ENCODE data around the genes ALDH9A1 and FAM78B.

GRCh38 chr1:162631488-162631916, 762 bp upstream of the DDR2 start:
- PRO-cap, 2 experiments, result no peak in any of the 2 experiments

DNA sequence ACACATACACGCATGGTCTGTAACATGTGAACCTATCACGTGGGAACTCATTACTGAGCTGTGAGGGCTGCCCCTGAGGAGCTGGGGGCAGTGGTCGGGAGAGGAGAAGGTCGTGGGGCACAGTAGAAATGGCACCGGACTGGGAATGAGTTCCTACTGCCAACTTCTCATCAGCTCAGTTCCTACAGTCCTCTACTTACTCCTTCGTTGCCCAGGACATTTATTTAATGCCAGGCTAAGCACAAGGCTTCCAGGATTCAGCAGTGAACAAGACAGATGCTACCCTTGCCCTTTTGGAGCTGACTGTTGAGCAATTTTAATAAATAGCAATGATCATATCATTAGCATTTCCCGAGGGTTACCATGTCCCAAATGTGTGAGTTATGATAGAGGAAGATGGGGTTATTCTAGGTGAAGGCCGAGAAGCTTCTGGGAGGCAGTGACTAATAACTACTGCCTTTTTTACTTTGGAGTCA, 38.9 kb downstream of the DDR2 start:
- PRO-cap, 2 experiments, result no peak in any of the 2 experiments

DNA sequence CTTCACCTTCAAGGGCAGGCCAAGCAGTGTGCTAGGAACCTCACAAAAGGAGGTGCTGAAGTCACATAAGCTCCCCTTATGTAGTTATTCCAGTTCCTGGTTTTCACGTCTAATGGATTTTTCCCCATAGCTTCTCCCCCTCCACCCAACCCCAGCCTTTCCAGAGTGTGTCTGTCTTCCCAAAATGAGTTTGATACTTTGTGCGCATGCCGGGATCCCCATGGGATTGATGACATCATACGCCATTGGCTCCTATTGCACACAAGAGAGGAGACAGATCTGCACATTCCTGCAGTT, 71.4 kb downstream of the DDR2 start:
- PRO-cap, 2 experiments, result no peak in any of the 2 experiments

DNA sequence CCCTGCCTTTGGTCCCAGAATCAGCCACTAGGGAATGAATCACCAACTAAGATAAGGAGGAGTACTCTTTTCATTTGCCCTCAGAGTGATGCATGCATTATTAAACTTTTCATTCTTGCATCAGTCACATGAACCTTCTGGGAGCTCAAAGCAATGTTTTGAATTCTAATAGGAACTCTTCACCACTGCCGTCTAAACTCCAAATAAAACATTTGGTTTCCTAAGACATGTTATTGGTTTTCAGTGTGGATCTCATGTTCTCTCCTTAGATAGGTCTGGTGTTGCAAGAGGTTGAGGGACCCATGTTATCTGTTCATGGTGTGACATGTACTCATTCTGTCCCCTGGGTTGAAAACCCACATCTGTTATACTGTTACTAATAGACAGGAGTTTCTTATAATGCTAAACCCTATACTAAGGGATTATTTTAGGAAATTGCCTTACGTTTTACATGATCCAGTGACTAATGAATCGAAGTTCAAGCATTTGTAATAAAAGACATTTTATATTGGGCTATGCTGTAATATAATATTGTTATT, 17.8 kb upstream of the HSD17B7 start:
- PRO-cap, 2 experiments, result no peak in any of the 2 experiments

DNA sequence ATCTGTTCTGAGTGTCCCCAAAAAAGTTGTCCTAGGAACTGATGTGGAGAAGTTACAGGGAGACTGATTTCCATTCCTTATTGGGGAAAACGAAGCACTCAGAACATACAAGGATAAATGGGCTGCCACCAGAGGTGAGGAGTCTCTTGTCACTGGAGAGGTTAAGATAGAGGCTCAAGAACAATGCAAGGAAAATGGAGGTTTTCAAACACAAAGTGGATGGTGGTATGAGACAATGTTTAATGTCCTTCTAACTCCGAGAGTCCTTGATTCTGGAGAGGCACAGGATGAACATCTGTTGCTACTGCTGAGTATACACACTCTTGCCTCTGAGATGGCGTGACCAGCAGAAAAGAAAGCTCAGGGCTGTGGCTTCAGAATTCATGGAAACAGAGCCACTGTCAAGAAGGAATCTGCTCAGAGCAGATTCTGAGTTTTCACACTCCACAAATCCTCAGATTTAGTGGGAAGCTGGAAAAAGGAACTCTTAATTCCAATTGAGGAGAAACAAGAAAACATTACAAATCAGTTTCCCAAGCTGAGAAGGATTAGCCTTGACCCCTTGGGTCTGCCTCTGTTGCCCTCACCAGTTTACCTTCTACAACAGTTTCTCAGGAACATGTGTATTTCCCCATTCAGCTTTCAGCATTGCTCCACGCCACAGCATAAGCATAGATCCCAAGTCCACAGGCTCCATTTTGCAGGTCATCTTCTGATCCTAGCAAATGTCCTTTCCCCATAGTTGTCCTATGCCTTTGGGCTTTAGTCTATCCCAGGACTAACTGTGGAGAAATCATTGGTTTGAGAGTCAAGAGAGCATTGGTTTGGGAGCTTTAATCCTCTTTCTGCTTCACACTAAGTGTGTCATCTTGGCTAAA, 8.9 kb upstream of the HSD17B7 start:
- PRO-cap, 2 experiments, result no peak in any of the 2 experiments

DNA sequence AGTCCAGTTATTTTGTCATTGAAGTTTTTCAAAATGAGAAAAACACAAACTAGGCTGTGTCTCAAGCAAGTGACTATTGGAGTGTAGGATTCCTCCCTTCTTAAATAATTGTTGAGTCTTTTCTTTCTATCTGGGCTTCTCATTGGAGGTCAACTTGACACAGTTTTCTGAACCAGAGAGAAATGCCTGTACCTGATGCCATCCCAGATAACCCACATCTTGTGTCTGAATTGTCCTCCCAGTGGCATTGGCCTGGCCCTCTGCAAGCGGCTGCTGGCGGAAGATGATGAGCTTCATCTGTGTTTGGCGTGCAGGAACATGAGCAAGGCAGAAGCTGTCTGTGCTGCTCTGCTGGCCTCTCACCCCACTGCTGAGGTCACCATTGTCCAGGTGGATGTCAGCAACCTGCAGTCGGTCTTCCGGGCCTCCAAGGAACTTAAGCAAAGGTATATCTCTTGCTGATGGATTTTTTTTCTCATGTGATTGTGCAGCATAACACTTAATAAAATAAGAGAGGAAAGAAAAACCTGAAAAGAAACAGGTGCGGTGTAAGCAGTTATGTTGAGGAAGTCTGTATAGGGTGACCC, 2.0 kb downstream of the HSD17B7 start:
- PRO-cap, 2 experiments, result peak in 2 of 2 experiments; most common plus-strand start position 300 of the sequence (in 2); most common minus-strand start position 209 of the sequence (in 1)

GRCh38 chr1:164356639-164356894, 202.4 kb upstream of the PBX1 start:
- PRO-cap, 2 experiments, result no peak in any of the 2 experiments

GRCh38 chr1:164591974-164592684, 33.1 kb downstream of the PBX1 start:
- PRO-cap, 2 experiments, result no peak in any of the 2 experiments

DNA sequence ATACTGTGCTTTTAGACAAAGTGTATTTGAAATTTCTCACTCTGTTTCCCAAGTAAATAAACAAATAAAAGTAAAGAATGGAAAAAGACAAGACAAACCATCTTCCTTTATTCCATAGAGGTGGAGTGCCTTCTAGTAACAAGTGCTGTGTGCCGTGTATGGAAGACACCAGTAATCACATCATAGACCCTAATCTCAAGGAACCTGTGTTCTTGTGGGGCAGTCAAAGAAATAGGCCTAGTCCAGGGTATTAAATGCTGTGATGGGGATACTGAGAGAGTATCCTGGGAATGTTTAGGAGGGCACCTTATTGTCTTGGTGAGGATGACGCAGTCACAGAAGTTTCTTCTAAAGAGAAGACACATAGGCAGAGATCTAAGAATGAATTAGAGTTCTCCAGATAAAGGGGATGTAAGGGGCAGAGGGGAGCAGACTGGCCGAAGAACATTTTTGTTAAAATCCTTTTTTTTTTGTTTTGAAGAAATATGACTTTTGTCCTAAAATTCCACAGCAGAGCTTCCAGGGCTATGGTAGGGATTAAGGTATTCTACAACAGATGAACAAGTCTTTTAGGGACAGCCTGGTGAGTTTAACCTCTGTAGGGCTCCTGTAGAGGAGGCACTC, 46.0 kb downstream of the PBX1 start:
- PRO-cap, 2 experiments, result no peak in any of the 2 experiments

GRCh38 chr1:164707750-164708520, 149.0 kb downstream of the PBX1 start:
- PRO-cap, 2 experiments, result no peak in any of the 2 experiments

GRCh38 chr1:164734433-164735309, 175.7 kb downstream of the PBX1 start:
- PRO-cap, 2 experiments, result no peak in any of the 2 experiments

DNA sequence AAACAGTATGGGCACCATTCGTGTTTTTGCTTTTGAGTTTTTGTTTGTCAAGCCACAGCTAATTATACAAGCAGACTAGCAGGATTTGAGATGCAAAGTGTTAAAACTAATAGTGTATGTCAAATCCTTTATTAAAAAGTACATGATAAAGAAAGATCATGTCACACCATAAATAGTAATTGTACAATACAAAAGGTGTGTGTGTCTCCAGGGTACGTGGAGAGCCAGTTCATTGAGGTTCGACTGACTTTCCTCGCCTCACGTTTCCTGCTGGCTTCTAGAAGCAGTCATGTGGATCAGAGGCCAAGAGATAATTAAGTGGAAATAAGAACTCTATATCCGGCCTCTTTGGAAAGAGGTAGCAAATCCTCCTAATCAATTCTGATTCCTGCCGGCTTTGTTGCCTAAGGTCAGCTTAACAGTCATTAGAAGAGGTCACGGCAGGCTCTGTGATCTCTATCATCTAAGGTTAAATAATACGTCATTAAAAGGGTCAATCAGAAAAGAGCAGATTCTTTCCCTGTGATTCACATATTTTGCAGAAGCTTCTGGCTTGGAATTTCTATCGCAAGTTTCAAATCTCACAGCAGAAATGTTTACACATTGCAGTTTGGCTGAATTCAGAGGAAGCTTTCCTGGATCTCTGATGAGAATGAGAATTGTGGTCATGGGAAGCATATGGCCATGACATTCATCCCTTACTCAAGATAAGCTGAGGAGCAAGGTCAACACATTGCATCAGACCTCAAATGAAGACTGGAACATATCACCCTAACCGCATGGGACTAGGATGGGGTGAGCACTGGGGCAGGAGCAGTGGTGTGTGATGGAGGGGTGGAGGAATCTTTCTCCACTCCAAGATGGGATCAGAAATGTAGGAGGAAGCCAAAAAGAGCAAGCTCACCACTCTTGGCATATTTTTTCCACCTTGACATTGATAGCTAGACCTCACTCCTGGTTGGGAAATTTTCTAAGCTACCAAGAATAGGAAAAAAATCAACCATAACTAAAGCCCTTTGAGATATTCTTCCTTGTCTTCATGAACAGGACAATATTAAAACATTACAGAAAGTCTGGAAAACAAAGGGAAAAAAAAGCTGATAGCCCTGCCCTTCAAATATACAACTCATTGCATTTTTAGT, 189.4 kb downstream of the PBX1 start:
- PRO-cap, 2 experiments, result peak in 2 of 2 experiments; most common plus-strand start position 780 of the sequence (in 1); most common minus-strand start position 269 of the sequence (in 1)

DNA sequence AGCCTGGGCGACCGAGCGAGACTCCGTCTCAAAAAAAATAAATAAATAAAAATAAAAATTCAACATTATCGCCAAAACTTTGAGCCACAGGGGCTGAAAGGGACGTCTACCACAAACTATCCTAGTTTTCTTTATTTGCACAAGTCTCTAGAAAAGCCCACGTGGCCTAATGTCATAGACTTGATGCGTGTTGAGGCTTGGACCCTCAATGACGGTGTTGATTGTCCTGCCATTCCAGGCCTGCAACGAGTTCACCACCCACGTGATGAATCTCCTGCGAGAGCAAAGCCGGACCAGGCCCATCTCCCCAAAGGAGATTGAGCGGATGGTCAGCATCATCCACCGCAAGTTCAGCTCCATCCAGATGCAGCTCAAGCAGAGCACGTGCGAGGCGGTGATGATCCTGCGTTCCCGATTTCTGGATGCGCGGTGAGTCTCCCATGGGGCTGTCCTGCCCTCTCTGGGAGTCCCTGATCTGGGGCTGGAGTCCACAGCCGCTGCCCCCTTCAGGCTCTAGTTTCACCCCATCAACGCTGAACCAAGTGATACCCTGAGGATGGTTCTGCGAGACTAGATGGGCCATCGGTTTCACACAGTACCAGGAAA, 240.6 kb downstream of the PBX1 start:
- PRO-cap, 2 experiments, result no peak in any of the 2 experiments

DNA sequence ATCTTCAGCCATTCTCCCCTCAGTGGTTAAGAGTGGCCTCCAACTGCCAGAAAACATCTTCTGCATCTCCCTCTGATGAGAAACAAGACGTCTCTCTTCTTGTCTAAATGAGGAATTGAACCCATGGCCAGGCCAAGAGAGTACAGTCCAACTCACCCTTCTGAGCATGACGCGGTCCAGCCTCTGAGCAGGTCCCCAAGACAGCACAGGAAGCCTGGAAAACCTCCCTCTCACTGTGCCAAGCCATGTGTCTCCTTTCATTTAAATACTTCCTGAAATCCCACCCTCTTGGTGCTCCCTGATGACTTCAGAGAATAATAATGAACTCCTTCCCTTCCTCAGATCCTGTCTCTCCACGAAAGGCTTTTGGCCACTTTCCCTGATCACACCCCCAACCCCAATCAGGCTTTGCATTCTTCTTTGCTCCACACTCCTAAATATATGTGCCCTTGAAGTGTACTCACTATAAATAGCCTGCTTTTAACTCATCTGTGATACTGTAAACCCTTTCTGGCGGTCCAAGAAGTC, 16.3 kb upstream of the LRRC52 start:
- PRO-cap, 2 experiments, result no peak in any of the 2 experiments

DNA sequence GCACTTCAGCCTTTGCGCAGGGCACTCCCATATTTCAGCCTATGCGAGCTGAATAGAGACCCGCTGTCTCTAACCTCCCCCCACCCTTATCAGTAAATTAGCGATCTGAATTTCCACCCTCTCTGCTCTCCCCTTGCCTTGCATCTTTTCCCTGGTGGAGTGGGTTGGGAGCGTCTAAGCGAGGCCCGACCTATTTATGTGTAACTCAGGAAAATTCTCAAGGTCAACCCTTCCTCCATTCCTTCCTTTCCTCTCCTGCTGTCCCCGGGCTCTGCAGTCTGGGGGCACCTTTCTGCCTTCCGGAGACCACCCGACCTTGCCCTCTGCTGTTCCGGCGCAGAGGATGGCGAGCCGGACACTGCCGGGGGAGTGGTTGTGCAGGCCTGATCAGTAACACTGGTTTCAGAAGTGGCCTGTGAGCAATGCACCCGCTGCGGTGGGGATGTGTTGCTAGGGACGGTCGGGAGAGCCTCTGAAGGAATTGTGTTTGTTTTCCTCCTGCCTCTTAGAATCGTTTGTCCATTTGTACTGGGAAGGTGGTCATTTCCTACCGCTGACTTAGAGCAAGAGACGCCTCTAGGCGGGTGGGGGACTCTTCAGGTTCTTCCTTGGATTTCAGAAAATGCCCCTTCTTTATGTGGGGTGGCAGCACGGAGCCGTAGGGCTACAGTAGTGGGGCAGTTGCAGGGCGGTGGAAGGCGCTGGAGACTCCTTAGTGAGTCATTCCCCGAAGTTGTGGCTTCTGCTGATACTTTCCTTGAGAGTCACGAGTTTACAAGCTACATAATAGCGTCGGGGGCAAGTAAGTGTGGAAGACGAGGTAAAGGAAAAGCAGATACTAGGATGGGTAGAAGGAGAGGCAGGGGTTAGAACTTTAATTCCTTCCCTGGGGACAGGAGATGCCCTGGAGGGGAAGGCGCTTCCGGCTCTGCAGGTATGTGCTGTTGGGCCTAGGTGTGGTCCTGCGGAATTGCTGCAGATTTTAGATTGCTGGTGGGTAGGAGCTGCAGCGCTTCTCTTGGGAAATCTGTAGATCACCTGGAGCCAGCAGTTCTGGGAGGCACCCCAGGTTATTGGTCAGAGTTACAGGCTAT, 654 bp downstream of the MGST3 start:
- PRO-cap, 2 experiments, result no peak in any of the 2 experiments

GRCh38 chr1:165697858-165698989, at the start of gene ALDH9A1:
TSS of gene ALDH9A1 (minus strand) at chr1:165698562.
- PRO-cap, 2 experiments, result peak in 2 of 2 experiments; most common plus-strand start chr1:165697968 (in 1); most common minus-strand start chr1:165698558 (in 1)

GRCh38 chr1:165827199-165827416, 306 bp upstream of the UCK2 start:
- PRO-cap, 2 experiments, result no peak in any of the 2 experiments

DNA sequence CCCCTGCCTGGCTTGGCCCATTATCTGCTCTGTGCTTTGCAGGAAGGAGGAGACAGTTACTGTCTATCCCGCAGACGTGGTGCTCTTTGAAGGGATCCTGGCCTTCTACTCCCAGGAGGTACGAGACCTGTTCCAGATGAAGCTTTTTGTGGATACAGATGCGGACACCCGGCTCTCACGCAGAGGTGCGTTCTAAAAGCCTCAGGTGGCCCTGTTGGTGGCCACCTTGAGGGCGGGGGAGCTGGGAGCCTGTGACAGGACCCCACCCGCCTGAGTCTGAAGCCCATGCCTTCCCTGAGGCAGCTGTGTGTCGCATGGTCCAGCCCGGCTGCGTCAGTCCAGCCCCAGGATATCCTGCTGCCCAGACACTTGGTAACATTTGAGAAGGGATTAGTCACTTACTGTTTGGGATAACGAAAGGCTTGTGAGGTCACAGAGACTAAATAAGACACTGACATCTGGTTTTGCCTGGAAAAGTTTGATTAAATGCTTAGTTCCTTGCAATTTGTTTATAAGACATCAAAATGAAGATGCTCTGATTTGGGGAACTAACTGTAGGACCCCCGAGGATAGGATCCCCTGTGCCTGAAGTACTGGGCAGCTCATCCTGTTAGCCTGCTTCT, 68.8 kb downstream of the UCK2 start:
- PRO-cap, 2 experiments, result no peak in any of the 2 experiments

- PRO-cap, 2 experiments, result peak in 2 of 2 experiments; most common plus-strand start chr1:165910937 (in 1); most common minus-strand start chr1:165910818 (in 1)
Measured at GRCh38 chr1:165910405-165911567, 83.4 kb downstream of the UCK2 start.

DNA sequence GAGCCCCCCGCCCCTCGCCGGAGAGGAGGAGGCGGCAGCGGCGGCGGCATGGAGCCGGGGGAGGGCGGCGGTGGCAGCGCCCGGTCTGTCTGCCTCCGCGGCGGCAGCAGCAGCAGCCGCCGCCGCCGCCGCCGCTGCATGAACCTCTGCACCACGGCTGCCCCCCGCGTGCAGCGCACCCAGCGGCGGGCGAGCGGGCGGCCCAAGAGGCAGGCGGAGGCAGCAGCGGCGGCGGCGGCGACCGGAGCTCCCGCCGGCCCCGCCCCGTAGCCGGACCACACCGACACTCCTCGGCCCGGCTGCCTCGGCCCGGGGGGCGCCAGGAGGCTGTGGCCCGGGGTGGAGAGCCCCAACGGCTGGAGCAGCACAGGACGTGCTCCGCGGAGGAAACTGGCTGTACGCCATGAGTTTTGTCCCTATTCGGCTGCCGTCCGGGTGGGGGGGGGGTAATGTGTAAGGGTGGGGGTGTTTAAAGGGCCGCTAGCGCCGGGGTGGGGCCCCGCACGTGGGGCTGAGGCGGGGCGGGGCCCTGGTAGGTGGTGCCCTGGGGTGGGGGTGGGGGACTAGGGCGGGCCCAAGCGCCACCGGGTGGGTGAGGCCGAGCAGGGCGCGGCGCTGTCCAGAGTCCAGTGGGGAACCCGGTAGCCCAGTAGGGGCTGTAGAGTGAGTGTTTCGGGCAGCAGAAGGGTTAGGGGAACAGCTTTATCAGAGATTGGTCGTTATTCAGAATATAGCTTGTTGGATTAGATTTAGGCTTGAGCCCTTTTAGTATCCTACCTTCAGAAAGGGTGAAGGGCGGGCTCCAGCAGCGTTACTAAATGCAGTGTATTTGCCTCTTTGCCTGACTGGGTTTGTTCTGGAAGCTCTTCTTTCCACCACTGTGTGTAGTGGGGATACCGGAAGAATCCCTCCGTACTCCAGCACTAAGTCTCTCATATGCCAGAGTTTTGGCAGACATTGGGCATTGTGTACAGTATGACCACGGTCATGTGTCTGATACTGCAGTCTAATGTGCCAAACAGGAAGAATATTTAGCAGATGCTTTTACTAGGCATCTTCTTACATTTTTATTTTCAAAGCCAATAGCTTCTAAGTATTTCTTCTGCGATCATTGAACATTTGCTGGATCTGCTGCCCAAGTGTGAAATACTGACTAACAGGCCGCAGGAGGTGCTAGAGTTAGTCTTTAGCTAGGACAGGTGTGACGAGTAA, at the start of gene FAM78B:
Gene FAM78B, minus strand, starts transcription at position 405 of the 1,212 bp plus-strand sequence.
- PRO-cap, 2 experiments, result peak in 1 of 2 experiments; most common plus-strand start position 622 of the sequence (in 1)

All from Metastatic Liver Carcinoma in the Adrenal Gland (tissue), 2 donors.